Caco-2 (cell line): ENCODE data around the gene PCSK2.

- PRO-cap: no peak
- RRBS: no CpG with 5 or more reads among the region's 6 CpGs
Observed at GRCh38 chr20:10767096-10767326, 93.2 kb upstream of the JAG1 start.

GRCh38 chr20:11755297-11755788, 162.3 kb upstream of the BTBD3 start:
- PRO-cap: no peak
- RRBS: no CpG with 5 or more reads among the region's 4 CpGs

DNA sequence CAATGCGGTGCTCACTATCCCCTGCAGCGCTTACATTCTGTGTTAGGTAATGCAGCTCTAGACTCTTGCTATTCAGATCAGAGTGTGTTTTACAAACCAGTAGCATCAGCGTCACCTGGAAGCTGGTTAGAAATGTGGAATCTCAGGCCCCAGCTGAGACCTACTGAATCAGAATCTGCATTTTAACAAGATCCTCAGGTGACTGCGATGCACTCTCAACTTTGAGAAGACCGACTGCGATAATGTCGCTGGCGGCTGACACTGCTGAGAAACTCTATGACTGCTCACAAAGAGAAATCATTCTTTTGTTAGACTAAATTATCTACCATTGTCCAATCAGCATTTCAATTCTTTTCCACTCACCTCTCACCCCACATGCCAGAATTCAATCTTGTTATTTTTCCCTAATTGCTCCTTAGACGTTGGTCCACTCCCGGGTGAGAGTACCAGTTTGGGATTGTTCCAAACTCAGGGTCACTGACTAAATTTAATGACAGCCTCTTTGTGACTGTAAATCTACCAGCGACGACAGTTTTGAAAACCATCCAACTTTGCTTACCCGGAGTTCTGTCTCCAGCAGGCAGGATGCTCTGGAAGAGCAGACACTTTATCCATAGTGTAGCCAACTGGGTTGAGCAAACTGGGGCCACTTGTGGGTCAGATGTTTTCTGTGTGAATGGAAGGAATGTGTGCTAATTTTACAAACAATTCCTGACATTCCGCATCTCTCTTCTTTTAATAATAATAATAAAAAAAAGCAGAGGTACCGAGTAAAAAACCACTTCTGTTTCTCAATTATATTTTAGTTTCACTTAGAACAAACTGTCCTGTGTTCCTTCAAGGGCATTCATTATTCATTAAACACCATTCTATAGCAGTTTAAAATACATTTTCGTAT, 140.0 kb upstream of the BTBD3 start:
- PRO-cap: no peak
- RRBS: 95% methylated on average over 3 of the region's 16 CpGs

DNA sequence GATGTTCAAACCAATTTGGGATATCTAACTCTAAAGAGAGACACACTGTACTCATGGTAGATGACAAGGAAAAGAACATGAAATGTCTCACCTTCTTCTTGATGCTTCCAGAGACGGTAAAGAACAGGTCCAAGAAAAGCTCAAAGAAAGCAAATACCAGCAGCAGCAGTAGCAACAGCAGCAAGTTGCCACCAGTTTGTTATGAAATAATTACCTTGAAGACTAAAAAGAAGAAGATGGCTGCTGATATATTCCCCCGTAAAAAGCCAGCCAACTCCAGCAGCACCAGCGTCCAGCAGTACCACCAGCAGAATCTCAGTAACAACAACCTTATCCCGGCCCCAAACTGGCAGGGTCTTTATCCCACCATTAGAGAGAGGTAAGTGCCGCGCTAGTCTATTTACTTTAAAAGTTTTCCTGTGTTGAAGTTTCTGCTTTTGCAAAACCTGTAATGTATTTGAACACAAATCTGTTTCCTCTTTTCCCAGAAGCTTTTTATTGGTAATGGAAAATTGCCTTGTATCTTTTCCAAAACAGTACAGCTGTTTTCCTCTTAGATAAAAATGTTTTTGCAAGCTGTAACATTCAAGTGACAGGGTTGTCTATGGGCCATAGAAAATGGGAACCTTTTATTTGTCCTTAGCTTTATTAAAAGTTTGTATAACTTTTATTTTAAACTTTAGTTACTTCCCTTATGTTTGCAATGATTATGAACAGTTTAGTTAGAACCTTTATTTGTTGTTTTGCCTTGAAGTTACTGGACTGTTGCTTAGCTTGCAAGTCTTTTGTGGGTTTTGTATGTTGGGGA, 734 bp downstream of the BTBD3 start:
- PRO-cap: no peak
- RRBS: no CpG with 5 or more reads among the region's 6 CpGs

DNA sequence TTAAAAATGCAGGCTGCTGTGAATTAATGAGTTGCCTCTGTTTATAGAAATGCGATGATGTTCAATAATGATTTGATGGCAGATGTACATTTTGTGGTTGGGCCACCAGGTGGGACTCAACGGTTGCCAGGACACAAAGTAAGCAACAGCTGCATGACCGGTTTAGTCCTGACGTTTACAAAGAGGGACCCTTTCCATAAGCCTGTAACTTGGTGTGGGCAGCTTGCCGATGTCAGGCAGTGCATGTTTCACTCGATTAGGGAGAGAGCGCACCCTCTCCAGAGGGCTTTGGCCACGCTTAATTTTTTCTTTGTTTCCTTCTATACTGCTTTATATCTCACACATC, 1.3 kb downstream of the BTBD3 start:
- PRO-cap: no peak
- RRBS: no CpG with 5 or more reads among the region's 8 CpGs

GRCh38 chr20:12762763-12763076, 246.1 kb upstream of the SPTLC3 start:
- PRO-cap: no peak
- RRBS: no CpG with 5 or more reads among the region's 7 CpGs

- PRO-cap: bidirectional peak, plus-strand start at chr20:13220228, minus-strand start at chr20:13220112
- RRBS: 6% methylated on average over 33 of the region's 89 CpGs
Observed at GRCh38 chr20:13219947-13220988, 806 bp upstream of the ISM1 start.

DNA sequence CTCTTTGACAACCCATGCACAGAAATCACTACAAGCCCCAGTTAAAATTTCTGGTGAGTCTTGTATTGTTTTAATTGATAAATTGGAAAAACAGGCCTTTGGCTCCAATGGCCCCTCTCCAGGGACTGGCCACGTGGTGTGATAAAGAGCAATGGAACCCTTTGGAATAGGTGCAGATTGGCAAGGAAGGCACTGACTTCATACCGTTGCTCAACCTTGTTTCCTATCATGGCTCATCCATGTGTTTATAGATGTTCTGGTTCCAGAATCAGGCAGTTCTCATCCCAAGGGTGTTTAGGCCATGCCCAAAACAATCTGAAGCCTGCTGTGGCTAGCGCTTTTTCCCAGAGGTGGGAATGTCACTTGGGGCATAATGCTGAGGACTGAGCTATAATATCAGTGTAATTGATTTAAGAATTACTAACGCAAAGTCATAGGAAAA, 51.5 kb downstream of the ISM1 start:
- PRO-cap: no peak
- RRBS: no CpG with 5 or more reads among the region's 4 CpGs

DNA sequence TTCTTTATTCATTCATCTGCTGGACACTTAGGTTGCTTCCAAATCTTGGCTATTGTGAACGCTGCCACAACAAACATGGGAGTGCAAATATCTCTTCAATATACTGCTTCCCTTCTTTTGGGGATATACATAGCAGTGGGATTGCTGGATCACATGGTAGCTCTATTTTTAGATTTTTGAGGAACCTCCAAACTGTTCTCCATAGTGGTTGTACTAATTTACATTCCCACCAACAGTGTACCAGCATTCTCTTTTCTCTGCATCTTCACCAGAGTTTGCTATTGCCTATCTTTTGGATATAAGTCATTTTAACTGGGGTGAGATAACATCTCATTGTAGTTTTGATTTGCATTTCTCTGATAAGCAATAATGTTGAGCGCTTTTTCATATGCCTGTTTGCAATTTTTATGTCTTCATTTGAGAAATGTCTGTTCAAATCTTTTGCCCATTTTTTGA, 157.4 kb downstream of the TASP1 start:
- PRO-cap: no peak
- RRBS: no CpG with 5 or more reads among the region's 2 CpGs

DNA sequence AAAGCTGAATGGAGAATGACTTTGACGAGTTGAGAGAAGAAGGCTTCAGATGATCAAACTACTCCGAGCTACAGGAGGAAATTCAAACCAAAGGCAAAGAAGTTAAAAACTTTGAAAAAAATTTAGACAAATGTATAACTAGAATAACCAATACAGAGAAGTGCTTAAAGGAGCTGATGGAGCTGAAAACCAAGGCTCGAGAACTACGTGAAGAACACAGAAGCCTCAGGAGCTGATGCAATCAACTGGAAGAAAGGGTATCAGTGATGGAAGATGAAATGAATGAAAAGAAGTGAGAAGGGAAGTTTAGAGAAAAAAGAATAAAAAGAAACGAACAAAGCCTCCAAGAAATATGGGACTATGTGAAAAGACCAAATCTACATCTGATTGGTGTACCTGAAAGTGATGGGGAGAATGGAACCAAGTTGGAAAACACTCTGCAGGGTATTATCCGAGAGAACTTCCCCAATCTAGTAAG, 65.7 kb downstream of the FLRT3 start:
- PRO-cap: no peak
- RRBS: no CpG with 5 or more reads among the region's 6 CpGs

- PRO-cap: no peak
Observed at GRCh38 chr20:16399758-16400222, 173.5 kb downstream of the KIF16B start.

GRCh38 chr20:16463029-16463635, 110.1 kb downstream of the KIF16B start:
- PRO-cap: no peak
- RRBS: no CpG with 5 or more reads among the region's 8 CpGs

GRCh38 chr20:16475307-16475722, 97.9 kb downstream of the KIF16B start:
- PRO-cap: unidirectional peak, plus-strand start at chr20:16475553
- RRBS: no CpG with 5 or more reads among the region's 5 CpGs

DNA sequence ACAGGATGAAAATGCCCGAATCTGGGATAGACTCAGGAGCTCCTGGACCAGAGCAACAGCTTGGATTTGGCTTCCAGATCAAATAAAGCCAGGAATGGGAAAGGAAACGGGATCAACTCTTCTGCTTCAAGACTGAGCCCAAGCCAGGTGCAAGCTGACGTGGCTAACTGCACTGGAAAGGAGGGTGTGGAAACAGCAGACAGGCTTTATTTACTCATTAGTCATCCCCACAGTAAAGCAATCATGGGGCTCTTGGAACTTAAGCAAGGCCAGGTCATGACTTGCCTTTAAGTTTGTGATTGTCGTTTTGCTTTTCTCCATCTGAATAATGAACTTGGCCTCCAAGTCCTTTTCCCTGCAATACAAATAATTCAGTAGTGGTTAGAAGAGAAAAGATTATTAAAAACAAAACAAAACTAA, 45.2 kb downstream of the KIF16B start:
- PRO-cap: unidirectional peak, minus-strand start at position 87 of the sequence
- RRBS: no CpG with 5 or more reads among the region's 4 CpGs

- PRO-cap: no peak
- RRBS: no CpG with 5 or more reads among the region's 3 CpGs
Observed at GRCh38 chr20:16572266-16572663, 983 bp downstream of the KIF16B start.

DNA sequence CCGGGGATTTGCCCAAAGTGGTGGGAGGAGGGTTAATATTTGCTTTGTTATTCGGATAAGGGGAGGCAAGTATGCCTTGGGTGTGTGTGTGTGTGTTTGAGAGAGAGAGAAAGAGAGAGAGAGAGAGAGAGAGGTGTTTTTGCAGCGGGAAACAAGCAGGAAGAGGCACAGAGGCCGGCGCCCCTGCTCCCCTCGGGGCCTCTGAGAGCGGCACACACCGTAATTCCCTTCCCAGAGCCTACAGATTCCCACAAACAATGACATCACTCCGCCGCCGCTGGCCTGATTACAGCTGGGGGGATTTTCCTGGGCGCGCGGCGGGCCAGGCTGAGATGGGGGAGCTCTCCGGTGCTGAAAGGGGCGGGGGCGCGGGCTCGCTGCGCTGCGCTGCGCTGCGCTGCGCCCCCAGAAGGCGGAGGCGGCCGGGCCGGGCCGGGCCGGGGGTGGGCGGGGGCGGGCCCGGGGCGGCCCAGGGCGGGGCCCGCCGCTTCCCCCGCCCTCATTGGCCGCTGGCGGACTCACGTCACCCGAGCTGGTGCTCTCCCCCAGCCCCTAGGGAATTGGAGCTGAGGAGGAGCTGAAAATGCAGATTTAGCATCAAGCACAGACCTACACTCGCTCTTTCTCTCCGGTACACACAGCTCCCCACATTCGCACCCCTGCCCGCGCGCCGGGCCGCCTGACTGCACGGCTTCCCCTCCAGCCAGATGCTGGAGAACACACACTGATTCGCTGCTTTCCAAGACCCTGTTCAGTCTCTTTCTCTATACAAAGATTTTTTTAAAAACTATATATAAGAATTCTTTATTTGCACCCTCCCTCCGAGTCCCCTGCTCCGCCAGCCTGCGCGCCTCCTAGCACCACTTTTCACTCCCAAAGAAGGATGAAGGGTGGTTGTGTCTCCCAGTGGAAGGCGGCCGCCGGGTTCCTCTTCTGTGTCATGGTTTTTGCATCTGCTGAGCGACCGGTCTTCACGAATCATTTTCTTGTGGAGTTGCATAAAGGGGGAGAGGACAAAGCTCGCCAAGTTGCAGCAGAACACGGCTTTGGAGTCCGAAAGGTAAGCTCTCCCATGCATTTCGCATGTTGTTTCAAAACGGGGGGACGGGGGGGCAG, at the start of gene PCSK2:
TSS of gene PCSK2 (plus strand) at position 618 of the 1,116 bp plus-strand sequence.
- PRO-cap: no peak
- RRBS: 86% methylated on average over 19 of the region's 69 CpGs

DNA sequence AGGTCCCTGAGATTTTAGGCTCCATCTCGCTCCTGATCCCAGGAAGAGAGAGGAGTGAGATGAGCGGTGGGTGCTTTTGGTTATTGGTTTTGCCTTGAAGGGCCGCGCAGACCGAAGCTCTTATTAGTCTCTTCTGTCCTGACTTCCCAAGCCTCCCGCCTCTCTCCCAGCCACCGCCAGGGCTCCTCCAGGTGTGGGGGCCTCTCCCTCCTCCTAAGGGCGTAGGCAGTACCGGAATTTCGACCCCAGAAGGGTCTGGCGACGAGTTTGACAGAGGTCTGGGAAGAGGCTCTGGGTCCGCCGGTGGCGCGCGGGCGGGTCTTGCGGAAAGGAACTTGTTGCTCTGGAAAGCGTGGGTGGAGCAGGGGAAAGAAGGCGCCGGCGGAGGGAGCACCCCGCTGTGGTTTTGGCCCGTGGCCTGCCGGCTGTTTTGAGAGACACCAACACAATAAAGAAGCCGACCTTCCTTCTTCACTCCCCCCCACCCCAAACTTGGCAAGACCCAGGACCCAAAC, 1.8 kb downstream of the PCSK2 start:
- PRO-cap: no peak
- RRBS: 42% methylated on average over 18 of the region's 27 CpGs

- PRO-cap: no peak
- RRBS: no CpG with 5 or more reads among the region's 10 CpGs
Observed at GRCh38 chr20:17642851-17643248, 39.2 kb downstream of the RRBP1 start.

DNA sequence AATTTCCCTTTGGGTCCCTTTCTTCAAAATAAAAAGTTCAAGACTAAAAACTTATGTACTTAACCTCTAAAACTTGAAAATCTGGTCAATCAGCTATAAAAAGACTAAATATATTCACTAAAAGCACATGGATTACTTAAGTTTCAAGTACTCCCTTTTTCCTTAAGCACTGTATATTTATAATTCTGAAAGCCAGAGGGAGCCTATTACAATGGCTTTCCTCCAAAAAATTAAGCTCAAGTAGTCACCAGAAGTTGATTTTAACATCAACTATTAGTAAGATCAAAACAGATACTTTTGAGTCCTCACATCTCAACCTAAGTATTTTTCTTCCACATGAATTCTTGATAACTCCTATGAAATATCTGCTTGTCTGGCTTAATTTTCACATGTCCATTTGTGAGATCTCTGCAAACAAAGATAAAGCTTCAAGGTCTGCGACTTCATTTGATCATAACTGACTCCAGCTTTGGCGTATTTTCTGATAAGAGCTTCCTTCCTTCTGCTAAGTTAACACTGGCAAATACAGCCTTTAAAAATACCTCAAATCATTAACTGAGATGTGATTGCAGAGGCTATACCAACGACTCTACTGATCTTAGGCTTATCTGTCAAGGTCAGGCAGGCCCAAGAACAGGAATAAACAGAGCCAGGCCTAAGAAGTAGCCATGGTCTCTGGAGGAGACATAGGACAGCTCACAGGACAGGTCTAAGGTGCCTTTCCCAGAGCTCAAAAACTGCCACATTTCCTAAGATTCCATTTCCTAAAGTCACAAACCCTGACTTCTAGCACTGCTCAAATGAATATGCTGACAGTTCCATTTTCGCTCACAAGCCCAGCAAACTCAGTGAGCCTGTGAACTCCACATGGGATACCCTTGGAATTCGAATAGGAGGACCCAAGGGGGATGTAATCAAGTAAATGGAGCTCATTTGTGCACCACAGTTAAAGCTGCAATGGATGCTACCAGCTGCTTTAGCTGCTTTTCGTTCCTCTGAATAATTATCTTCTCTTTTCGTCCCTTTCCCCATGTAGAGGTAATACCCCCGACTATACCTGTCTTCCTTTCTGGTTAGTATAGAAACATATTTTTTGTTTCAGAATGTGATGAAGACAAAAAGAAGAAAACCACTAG, 9.9 kb downstream of the SNX5 start:
- PRO-cap: bidirectional peak, plus-strand start at position 607 of the sequence, minus-strand start at position 445 of the sequence
- RRBS: no CpG with 5 or more reads among the region's 8 CpGs

- PRO-cap: bidirectional peak, plus-strand start at chr20:17969608, minus-strand start at chr20:17969519
- RRBS: no CpG with 5 or more reads among the region's 29 CpGs
Observed at GRCh38 chr20:17969250-17969712, 463 bp downstream of the MGME1 start.